SEM (cell line): ENCODE measurements around the genes TMEM95, SPEM2, CD68 and CYB5D1.

GRCh38 chr17:7312320-7312946, 2.7 kb downstream of the GPS2 start:
- PRO-cap: no peak

GRCh38 chr17:7354740-7355503, at the start of gene TMEM95:
TMEM95 (plus strand) TSS chr17:7355156.
- PRO-cap: no peak

- PRO-cap: no peak
Observed at GRCh38 chr17:7393781-7394053, 608 bp downstream of the PLSCR3 start.

DNA sequence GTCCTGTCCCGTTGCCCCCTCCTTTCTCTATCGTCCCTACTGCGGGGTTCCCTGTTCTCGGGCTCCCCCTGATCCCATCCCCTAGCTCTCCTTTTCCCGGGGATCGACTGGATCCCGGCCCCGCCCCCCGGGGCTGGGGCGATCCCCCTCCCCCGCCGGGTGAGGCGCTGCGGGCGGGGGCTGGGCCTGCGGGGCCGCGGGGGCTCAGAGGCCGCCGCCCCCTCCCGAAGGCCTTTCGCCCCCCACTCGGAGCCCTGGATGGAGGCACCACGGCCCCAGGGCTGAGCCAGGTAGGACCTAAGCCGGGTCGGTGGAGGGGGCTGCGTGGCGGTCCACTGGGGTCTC, 1.4 kb upstream of the TMEM256 start:
- PRO-cap: no peak

GRCh38 chr17:7425368-7425827, at the start of gene SPEM2:
SPEM2 (plus strand) TSS chr17:7425616.
- PRO-cap: no peak

DNA sequence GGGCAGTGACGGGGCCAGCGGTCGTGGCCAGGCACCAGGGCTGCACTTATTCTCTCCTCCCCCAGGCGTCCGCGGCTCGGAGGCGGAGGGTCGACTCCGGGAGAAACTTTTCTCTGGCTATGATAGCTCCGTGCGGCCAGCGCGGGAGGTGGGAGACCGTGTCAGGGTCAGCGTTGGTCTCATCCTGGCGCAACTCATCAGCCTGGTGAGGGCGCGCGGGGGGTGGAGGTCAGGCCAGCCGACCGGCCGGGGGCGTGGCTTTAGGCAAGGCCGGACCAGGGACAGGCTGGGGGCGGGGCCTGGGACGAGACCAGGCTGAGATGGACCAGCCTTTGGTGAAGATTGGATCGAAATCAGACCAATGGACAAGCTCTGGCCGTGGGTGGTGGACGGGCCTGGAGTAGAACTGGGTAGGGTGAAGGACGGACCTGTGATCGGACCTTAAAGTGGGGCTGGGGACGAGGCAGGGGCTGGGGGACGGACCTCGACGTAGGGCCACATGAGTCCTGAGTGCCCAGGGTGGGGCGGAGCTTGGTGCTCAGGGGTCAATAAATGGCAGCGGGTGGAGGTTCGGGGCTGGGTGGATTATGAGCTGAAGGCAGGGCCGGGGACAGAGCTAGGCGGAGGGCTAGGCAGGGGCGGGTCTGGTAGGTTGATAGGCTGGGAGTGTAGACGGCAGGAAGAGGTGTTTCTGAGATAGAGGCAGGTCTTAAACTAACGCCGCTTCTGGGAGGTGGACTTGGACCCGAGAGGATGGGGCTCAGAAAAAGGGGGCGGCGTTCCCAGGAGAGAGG, 541 bp downstream of the CHRNB1 start:
- PRO-cap: no peak

DNA sequence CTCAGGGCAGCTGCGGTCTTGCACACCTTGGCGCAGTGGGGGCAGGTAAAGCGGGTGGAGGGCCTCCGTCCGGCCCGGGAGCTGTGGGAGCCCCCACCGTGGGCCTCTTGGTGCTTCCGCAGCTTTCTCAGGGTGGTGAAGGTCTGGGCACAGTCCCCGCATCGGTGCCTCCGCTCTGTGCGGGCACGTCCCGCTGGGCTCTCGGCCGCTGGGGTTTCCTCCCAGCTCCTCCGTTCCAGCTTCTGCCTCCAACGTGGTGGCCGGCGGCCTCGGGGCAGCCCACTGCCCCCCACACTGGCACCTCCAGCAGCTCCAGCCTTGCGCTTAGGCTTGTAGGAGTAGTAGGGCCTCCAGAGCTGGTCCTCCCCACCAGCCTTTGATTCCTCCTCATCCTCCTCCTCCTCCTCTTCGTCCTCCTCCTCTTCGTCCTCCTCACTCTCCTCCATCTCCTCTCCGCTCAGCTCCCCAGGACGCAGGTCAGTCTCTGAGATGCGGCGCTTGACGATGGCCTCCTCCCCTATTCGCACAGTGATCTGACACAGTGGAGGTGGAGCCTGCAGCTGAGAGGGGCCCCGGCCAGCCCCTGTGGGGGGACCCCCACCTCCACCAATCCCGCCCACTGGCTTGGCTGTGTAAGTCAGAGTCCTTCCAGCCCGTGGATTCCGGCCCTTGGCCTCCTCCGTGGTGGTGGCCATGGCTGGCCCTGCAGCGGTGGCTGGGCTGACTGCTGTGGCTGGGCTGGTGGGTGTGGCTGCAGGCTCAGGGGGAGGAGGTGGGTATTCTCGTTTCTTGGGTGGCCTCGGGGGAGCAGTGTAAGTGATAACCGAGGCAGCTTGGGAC, 16.6 kb downstream of the ZBTB4 start:
- PRO-cap: no peak

GRCh38 chr17:7510058-7510380, 28.8 kb downstream of the SLC35G6 start:
- PRO-cap: no peak

DNA sequence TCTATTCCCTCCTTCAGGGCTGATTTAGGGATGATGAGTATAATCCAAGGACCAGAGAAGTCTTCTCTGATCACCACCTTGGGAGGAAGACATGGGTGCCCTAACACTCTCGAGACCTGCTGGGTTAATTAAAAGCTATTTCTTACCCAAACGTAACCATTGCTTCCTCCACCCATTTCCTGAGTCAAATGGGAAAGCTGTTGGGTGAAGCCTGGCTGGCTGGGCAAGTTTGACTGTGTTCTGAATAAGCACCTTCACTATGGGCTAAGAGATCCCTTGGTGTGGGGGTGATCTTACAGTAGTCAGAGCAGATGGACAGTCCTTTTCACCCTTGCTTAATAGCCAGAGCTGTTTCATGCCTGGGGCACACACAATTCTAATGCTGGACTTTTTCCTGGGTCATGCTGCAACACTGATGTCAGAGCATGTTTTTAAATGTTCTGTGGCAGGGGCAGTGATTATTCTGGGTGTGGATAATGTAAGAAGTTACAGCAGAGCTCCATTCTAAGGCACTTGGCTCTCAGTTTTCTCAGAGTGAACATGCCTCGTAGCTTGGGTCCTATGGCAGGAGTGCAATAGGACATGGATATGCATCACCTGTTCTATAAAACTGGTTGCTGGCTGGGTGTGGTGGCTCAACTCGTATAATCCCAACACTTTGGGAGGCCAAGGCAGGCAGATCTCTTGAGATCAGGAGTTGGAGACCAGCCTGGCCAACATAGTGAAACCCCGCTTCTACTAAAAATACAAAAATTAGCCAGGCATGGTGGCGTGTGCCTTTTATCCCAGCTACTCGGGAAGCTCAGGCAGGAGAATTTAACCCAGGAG, 2.9 kb downstream of the EIF4A1 start:
- PRO-cap: no peak

DNA sequence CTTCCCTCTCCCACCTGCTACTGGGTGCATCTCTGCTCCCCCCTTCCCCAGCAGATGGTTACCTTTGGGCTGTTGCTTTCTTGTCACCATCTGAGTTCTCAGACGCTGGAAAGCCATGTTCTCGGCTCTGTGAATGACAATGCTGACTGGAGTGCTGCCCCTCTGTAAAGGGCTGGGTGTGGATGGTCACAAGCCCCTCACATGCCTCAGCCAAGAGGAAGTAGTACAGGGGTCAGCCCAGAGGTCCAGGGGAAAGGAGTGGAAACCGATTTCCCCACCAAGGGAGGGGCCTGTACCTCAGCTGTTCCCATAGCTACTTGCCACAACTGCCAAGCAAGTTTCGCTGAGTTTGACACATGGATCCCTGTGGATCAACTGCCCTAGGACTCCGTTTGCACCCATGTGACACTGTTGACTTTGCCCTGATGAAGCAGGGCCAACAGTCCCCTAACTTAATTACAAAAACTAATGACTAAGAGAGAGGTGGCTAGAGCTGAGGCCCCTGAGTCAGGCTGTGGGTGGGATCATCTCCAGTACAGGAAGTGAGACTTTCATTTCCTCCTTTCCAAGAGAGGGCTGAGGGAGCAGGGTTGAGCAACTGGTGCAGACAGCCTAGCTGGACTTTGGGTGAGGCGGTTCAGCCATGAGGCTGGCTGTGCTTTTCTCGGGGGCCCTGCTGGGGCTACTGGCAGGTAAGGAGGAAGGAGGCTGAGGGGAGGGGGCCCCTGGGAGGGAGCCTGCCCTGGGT, at the start of gene CD68:
Gene CD68, plus strand, starts transcription at position 604 of the 748 bp plus-strand sequence.
- PRO-cap: bidirectional peak, plus-strand start at position 606 of the sequence, minus-strand start at position 426 of the sequence

- PRO-cap: no peak
Observed at GRCh38 chr17:7587321-7588477, 2.2 kb downstream of the SOX15 start.

- PRO-cap: no peak
Observed at GRCh38 chr17:7837316-7838077, 3.5 kb downstream of the KDM6B start.

GRCh38 chr17:7849833-7850686, 4.8 kb upstream of the TMEM88 start:
- PRO-cap: no peak

DNA sequence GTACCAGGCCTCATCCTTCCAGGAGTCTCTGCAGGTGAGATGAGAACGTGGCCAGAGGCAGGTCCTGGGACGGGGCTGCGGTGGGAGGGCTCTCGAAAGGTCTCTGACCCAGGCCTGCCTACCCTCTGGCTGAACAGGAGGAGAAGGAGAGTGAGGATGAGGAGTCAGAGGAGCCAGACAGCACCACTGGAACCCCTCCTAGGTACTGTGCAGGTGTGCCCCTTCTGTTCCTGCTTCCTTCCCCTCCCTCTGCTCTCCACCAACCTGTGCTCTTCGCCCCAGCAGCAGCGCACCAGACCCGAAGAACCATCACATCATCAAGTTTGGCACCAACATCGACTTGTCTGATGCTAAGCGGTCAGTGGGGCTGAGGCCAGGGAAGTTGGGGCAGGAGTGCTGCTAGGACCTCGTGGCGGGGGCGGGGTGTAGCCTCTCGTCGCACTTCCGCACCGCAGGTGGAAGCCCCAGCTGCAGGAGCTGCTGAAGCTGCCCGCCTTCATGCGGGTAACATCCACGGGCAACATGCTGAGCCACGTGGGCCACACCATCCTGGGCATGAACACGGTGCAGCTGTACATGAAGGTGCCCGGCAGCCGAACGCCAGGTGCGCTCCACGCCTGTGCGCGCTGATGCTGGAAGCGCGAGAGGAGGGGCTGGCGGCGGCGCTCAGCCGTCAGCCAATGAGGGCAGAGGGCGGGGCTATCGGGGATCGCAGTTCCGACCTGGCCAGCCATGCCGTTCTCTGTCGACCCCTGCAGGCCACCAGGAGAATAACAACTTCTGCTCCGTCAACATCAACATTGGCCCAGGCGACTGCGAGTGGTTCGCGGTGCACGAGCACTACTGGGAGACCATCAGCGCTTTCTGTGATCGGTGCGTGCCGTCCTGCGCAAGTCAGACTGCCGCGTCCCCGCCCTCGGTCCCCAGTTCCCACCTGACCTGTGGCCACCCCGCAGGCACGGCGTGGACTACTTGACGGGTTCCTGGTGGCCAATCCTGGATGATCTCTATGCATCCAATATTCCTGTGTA, 3.4 kb upstream of the TMEM88 start:
- PRO-cap: no peak

DNA sequence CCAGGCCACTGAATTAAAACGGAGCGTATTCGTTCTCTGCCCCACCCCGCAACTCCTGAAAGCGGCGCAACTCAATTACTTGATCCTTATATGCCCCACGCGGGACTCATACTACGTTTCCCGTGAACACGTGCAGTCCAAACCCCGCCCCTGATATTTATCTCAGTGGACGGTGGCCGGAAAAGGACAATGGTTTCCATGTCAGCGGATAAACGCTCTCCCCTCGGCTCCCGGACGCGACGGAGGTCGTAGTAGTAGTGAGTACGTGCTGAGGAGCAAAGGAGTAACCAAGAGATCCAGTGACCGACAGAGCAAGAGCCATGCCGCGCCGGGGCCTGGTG, at the start of gene CYB5D1:
Gene CYB5D1, plus strand, starts transcription at position 189 of the 341 bp plus-strand sequence.
- PRO-cap: bidirectional peak, plus-strand start at position 160 of the sequence, minus-strand start at position 63 of the sequence

DNA sequence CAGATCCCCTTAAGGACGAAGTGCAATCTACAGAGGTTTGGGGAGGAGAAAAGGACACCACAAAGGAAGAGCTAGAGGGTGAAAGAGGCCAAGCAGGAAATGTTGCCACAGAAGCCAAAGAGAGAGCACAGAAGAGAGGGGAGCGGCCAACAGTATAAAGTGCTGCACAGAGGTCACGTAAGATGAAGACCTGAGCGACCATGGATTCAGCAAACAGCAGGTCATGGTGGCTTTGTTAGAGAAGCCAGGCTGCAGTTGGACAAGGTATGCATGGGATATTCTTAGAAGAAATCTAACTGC, 10.3 kb downstream of the CYB5D1 start:
- PRO-cap: no peak

- PRO-cap: no peak
Observed at GRCh38 chr17:7881541-7882394, 6.8 kb upstream of the CHD3 start.

DNA sequence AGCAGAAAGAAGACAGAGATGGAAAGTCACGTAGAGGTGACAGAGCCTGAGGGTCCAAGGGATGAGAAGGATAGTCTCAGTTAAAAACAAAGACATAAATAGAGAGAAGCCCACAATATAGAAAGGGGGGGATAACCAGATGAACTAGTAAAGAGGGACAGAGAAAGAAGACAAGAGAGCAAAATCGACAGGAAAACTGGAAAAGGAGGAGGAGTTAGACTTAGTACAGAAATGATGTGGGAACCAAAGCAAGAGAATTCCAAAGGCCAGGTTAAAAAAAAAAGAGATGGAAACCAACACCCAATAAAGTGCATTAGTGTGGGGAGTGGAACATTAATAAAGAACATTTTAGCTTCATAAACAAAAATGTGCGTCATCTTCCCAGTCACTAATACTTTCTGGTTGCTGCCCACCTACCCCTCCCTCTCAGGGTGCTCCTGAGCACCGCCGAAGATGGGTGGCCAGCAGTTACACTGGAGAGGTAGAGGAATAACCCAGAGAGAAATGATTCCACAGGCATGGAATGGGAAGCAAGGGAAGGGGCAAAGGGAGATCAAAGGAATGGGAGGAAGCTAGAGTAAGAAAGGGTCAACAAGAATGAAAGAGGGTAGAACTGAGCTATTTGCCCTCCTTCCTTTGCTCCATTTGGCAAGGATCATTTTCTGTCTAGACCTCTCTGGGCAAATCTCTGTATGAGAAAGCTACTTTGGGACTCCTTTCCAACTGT, 6.0 kb upstream of the CHD3 start:
- PRO-cap: no peak

DNA sequence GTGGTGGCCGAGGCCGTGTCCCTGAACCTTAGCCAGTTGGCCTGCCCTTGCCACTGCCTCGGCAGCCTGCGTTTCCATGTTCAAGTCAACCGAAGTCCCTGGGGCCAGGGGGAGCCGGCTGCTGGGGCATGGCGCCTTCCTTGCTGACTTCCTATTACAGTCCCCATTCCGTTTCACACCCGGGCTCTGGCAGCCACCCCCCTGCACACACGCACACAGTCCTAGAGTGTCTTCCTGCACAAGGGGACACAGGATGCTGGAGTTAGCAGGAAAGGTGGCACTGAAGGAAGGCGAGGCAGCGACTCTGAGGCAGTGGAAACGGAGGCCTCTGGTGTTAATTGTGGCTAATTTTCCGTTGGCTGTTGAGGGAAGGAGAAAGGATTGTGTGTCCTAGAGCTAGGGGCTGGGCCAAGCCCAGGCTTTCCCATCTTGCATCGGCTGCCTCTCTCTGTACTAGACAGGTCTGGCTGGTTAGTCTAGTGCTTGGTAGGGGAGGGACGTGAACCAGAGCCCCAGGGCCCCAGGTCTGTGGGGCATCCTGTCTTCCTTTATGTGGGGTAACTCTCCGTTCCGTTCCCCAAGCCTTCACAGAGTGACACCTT, 495 bp upstream of the CHD3 start:
- PRO-cap: bidirectional peak, plus-strand start at position 225 of the sequence, minus-strand start at position 78 of the sequence

DNA sequence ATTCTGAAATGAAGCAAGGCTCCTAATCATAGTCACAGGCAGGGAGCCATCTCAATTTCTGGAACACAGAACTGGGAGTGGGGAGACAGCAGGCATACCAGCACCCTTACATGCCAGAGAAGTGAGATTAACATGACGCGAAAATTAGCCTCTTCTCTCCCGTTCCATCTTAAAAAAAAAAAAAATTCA, 1.2 kb downstream of the RNF227 start:
- PRO-cap: no peak